Glomerular endothelial cell (primary cell): ENCODE measurements around a stretch of chr2.

GRCh38 chr2:30584147-30584656 lies 137.2 kb downstream of the LCLAT1 start:
- RAMPAGE, long total RNA, result no peak

- RAMPAGE, long total RNA, result no peak
These were observed 2.4 kb upstream of the CAPN14 start for GRCh38 chr2:31219553-31220200.

DNA sequence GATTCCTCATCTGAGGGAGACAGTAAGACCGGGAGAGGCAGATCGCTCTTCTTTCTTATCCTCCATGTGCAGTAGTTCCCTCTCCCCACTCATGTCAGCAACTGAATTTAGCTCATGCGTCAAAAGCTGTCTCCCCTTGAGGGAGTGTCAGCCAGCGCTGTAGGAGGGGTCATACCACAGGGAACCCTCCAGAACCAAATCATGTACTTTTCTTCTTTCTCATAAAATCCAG lies 2.9 kb downstream of the EHD3 start:
- RAMPAGE, long total RNA, result no peak

DNA sequence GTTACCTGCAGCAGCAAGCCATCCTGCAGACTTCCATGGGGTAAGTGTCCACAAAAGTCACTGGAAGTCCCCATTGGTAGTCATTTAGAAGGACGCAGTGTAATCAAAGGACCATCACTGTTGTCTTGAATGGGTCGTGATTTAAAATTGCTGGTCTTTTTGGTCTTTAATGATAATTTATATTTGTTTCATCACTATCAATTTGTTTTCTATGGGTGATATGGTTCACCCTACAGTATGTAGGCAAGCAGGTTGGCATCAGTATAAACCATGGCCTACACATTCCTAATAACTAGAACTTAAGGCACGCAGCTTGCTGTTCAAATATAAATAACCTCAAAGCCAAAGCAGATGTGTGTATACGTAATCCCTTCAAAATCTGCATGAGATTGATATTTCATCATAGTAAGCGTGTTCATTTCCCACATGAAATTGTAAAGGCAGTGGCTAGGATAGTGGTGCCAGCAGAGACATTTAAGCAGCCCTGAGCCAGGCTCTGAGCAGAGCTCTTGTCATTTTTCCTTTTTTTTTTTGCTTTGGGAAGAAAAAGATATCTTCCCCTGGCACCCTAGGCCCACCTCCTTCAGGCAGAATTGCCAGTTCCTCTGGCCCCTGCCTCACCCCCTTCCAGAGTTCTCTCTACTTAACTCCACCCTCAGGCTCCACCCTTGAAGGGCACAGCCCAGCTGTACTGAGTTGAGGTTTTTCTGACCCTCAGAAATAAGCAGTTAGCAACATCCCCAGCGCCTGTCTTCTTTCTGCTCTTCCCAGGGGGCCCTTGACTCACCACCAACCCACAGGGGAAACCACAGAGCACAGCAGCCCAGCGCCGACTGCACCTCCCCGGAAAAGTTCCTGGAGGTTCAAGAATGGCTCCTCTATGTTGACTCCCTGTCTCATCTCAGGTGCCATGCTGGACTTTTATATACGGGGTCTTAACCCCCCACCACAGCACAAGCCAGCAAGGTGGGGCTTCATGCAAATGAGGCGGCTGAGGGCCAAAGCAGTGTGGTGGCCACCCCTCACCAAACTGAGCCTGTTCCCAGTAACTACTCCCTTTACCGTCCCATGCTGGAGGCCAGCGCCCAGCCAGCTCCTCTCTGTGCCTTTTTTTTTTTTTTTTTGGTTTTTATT lies 84.5 kb downstream of the EHD3 start:
- RAMPAGE, long total RNA, result no peak

DNA sequence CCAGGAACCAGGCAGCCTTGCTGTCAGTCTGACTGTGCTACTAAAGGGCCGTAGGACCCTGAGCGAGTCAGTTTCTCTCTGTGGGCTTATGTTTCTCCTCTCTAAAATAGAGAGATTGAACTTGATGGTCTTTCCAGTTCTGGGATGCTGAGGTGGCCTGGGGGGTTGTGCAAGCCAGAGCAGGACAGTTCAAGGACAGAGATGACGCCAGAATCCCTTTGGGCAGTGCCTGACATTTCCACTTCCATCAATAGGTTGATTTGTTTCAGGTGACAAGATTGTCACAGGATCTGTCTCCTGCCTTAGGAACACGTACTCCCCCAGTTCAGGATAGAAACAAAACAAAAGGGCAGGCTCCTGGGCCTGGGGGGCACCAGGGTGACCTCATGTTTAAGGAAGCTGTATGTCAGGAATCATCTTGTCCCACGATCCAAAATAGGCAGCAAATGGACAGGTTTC lies 82.0 kb downstream of the XDH start:
- RAMPAGE, long total RNA, result no peak

DNA sequence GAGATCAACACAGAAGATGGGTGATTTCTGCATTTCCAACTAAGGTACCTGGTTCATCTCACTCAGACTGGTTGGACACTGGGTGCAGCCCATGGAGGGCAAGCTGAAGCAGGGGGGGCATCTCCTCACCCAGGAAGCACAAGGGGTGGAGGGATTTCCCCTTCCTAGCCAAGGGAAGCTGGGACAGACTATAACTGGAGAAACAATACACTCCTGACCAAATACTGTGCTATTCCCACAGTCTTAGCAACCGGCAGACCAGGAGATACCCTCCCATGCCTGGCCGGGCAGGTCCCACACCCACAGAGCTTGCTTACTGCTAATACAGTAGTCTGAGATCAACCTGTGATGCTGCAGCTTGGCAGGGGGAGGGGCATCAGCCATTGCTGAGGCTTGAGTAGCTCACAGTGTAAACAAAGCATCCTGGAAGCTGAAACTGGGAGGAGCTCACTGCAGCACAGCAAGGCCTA lies 74.6 kb upstream of the XDH start:
- RAMPAGE, long total RNA, result no peak

DNA sequence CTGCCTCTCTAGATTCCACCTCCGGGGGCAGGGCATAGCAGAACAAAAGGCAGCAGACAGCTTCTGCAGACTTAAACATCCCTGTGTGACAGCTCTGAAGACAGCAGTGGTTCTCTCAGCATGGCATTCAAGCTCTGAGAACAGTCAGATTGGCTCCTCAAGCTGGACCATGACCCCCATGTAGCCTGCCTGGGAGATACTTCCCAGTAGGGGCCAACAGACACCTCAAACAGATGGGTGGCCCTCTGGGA lies 75.0 kb upstream of the XDH start:
- RAMPAGE, long total RNA, result no peak

- RAMPAGE, long total RNA, result no peak
These were observed 134.5 kb downstream of the MEMO1 start for GRCh38 chr2:31876071-31877021.

- RAMPAGE, long total RNA, result no peak
These were observed 106.3 kb downstream of the MEMO1 start for GRCh38 chr2:31904522-31904889.

GRCh38 chr2:32017901-32018382 lies 7.1 kb upstream of the MEMO1 start:
- RAMPAGE, long total RNA, result no peak

- RAMPAGE, long total RNA, result no peak
These were observed 44.6 kb downstream of the NLRC4 start for GRCh38 chr2:32219923-32220590.

- RAMPAGE, long total RNA, result no peak
These were observed 29.9 kb upstream of the TTC27 start for GRCh38 chr2:32597861-32598374.

- RAMPAGE, long total RNA, result no peak
These were observed 46.2 kb upstream of the LTBP1 start for GRCh38 chr2:32900593-32900890.

GRCh38 chr2:33121481-33121697 lies 174.6 kb downstream of the LTBP1 start:
- RAMPAGE, long total RNA, result no peak

DNA sequence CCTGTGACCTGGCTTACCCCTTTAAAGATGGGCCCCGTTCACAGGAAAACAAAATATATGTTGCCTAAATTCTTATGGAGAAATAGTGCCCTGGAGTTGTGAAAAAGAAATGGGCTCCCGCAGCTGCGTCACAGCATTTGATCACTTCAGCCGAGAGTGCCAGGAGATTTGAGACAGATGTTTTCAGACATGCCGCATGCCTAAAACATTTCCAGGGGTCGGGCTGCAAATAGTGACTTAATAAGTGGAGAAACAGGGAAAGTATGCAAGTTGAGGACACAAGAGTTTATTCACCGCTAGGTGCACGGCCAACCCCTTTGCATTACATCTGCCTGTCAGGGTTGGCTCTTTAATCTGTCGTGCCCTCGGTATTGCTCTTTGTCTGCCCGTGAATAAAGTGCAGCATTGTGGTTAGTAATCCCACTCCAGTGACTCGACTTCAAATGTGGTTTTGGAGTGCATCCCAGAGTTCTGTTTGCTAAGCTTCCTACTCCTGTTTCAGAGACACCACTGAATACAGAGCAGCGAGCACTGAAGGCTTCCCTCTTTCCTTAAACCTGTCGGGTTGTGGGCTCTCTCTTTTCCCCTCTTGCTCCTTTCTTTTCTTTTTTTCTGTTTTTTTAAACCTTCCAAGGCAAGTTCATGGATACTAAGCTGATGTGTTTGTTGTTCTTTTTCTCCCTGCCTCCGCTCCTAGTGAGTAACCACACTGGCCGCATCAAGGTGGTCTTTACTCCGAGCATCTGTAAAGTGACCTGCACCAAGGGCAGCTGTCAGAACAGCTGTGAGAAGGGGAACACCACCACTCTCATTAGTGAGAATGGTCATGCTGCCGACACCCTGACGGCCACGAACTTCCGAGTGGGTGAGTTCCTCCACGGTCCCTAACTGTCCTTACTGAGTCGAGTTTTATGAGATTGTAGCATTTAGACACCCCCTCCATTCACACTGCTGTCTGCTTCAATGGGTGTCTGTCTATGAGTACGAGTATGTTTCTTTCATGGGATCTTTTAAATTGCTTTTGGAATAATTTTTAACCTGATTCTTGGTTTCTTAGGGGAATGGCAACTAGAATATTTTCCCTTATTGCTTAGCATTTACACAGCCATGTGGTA lies 187.7 kb downstream of the LTBP1 start:
- RAMPAGE, long total RNA, result no peak

DNA sequence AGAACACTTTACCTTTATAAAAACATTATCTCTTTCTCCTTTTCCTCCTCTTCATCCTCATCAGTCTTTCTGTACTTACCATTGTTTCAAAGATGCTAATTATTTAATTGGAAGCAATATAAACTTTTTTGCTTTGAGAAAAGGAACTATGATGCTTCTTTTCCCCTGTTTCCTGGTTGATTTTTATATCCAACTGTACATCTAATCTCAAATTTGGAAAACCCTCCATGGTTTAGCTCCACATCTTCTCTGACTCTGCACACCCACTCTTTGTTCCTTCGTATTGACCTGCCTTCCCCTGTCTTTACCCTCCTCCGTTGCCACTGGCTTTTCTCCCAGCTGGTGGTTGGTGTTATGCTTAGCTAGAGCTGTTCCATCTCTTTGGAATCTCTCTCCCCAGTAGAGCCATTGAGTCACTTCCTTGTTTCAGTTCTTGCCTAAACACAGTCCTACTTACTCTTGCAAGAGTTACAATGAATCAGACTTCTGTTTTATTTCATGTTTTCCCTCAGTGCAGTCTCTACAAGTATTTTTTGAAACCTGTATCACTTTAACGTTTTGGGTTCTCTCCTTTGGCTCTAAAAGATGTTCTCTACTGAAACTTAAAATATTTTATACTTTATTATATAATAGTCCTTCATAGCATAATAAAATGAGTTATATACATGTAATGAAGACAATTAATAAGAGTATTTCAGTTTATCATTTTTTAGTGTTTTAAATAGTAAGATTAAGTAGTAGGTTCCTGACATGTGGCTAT lies 263.9 kb downstream of the LTBP1 start:
- RAMPAGE, long total RNA, result no peak

- RAMPAGE, long total RNA, result no peak
These were observed 37.1 kb upstream of the RASGRP3 start for GRCh38 chr2:33439085-33440037.

GRCh38 chr2:33477283-33478095 lies 1.0 kb downstream of the RASGRP3 start:
- RAMPAGE, long total RNA, result no peak

DNA sequence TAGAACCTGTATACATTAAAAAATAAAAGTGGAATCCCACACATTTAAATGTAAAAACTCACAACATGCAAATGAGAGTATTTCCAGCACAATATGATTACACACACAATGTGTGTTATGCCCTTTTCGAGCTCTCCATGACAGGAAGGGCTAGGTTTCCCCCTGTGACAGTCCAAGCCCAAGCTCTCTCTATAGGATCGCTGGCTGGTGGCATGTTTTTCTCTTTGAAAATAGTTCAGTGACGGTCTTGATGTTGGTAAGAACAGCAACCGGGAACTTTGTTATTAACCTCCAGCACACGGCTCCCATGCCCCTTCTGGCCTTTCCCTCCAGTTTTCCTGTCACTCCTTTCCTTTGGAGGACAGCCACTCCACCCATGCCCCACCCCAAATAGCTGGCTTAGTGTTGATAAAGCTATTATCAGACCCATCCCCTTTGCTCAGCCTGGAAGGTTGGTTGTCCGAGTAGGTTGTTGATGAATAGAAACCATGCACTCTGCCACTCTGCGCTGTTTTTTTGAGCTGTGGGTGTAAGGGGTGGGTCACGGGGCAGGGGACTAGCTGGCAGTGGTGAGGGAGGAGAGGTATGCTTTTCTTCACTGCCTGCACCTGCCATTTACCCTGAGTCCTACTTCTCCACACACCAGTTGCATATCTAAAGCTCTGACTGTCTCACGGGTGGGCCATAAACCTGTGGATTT lies 2.7 kb downstream of the RASGRP3 start:
- RAMPAGE, long total RNA, result no peak

DNA sequence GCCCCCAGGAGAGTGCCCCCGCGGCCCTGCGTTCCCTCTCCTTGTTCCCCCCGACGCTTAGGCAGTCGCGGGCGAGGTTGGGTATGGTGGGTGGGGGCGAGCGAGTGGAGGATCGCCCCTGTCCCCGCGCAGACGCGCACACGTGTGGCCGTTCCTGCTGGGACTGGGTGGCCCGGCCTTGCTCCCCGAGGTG lies 1.1 kb downstream of the CRIM1 start:
- RAMPAGE, long total RNA, result no peak